ENCODE measurements around the genes SORT1 and STRIP1.

- PRO-cap, 2 experiments, result peak in 2 of 2 experiments; most common plus-strand start chr1:109393064 (in 2); most common minus-strand start chr1:109392882 (in 2)
Measured at GRCh38 chr1:109392625-109393676, 4.8 kb downstream of the SORT1 start.

DNA sequence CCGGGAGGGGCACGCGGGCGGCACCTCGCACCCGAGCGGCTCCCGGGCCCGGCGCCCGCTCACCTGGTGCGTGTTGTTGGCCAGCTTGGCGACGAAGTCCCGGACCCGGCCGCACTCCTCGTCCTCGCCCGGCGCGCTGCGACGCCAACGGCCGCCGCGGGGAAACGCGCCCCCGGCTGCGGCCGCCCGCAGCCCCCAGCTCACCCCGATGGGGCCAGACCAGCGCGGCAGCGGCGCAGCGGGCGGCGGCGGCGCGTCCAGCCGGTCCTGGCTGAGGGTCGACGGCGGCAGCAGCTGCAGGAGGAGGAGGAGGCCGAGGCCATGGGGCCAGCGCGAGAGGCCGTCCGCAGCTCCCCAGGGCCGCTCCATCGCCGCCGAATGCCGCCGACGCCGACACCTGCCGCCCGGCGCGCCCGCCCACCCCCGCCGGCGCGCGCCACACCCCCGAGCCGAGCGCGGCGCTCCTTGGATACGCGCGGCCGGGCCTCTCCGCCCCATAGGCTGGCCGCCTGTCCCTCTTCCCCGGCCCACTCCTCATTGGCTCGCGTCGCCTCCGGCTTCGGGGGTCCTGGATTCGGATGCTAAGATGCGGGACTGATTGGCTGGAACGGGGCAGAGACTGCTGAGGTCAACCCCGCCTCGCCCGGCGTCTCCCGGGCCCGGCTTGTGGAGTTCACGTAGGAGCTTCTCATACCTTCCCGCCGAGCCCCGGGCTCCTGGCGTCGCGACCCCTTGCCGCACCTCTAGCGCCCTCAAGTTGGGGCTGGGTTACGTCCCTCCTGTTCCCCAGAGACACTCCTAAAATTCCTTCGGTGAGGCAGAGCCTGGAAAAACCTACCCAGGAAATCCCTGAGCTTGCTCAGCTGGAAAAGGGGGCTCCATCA is at the start of gene SORT1:
TSS of gene SORT1 (minus strand) at position 395 of the 884 bp plus-strand sequence.
- PRO-cap, 2 experiments, result peak in 2 of 2 experiments; most common plus-strand start position 615 of the sequence (in 1); most common minus-strand start position 380 of the sequence (in 2)

DNA sequence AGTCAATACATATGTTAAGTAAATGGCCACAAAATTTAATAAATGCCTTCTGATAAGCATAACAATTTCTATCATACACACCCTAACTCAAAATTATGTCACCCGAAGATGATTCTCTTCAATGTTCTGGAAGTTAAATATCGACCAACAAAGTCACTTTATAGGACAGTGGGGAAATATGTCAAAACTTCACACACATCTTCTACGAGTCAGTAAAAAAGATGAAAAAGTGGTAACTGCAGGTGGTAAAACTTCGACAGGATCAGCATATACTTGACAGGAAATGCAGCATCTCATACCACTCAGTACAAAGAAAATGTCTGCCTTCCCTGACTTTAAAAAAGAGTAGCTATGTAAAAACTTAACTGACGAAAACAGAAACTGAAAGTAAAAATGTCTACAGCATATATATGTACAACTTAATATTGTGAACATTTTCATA is 982 bp downstream of the PSMA5 start:
- PRO-cap, 2 experiments, result no peak in any of the 2 experiments

DNA sequence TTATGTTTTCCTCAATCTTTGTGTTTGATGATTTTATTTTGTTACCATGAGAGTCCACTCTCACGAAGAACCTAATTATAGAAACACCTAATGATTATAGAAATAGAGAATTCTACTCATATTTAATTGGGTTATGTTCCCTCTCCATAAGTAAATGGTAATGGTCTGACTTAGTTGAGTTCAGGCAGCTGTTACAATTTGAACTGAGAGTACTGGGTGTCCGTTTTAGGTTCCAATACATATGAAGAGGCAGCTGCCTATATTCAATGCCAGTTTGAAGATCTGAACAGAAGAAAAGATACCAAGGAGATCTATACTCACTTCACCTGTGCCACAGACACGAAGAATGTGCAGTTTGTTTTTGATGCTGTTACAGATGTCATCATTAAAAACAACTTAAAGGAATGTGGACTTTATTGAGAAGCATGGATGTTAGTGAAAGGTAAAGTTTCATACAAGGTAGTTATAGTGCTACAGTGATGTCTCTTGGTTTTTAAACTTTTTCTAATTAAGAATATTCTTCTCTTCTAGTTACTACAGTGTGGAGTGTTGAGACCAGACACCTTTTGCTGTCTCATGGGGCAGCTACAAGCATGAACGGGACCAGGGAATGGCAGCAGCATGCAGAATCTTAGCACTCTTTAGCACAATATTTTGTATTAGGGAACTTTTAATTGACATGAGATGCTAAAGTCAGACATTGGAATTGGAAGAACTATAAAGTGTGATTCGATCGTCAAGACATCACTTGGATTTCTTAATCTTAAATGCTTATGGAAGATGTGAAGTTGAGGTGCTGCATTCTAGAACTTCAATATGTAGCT is 27.4 kb downstream of the GNAT2 start:
- PRO-cap, 2 experiments, result no peak in any of the 2 experiments

DNA sequence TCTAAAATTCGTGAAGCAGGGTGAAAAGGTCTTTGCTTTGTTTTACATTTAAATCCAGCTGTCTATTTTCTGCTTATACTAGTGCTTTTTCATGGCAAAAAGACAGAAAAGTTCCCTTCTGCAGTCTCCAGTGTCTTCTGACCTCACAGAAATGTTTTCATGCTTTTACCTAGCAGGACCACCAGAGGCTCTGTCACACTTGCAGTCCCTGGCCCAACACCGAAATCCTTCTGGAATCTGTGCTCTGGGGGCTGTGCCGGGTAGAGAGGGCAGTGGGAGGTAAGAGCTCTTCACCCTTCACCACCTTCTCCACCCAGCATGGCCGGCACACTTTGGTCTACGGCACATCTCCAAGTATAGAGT is 20.8 kb downstream of the GNAT2 start:
- PRO-cap, 2 experiments, result peak in 2 of 2 experiments; most common plus-strand start position 296 of the sequence (in 2)

- PRO-cap, 2 experiments, result peak in 1 of 2 experiments; most common plus-strand start chr1:109617581 (in 1); most common minus-strand start chr1:109617437 (in 1)
Measured at GRCh38 chr1:109617224-109617963, 2.0 kb downstream of the GNAT2 start.

DNA sequence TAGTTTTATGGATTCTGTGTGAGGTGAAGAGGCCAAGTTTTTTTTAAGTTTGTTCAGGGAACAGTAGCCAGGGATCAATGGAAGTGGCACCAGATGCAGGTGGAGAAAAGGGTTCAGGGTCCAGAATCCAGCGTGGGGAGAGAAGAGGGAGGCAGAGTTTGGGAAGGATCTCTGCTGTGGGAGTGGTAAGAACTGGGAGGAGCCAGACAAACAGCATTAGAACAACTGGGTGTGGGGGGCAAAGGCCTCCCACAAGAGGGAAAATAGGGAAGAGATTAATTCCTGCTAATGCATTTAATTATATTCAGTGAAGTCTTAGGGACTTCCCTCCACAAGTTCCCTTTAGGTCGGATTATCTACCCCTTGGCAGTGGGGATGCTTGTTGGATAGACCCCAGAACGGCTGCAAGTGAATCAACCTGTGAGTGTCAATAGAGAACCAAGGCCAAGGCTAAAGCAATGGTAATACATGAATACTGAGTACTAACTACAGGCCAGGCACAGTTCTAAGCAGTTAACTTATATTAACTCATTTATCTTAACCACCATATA is 602 bp downstream of the GNAT2 start:
- PRO-cap, 2 experiments, result no peak in any of the 2 experiments

GRCh38 chr1:109627038-109627690 is 7.5 kb downstream of the AMPD2 start:
- PRO-cap, 2 experiments, result no peak in any of the 2 experiments

GRCh38 chr1:109631369-109632176 is 11.9 kb downstream of the AMPD2 start:
- PRO-cap, 2 experiments, result no peak in any of the 2 experiments

GRCh38 chr1:109715622-109715931 is 3.5 kb downstream of the GSTM5 start:
- PRO-cap, 2 experiments, result no peak in any of the 2 experiments

- PRO-cap, 2 experiments, result peak in 1 of 2 experiments; most common plus-strand start chr1:109716969 (in 1)
Measured at GRCh38 chr1:109716549-109717188, 4.6 kb downstream of the GSTM5 start.

DNA sequence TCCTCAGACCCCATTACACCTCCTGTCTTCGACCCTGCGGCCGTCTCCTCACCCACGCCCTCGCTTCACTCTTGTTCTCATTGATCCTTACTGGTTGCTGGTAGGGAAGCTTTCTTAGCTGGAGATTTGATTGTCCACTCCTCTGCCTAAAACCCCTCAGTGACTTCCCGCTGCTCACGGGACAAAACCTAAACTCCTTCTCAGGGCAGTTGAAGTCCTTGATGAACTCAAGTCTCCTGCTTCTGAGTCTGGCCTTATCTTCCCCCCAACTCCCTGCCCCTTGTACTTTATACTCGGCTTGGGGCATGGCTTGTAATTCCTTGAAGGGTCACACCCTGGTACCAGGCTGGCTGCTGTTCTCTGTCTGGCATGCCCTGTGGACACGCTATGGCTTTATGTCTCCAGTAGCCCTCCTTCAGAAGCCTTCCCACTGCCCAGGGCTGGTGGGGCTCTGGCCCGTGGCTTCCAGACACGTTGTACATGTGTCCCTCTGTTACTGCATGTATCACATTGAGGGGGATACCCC is 2.4 kb upstream of the EPS8L3 start:
- PRO-cap, 2 experiments, result no peak in any of the 2 experiments

DNA sequence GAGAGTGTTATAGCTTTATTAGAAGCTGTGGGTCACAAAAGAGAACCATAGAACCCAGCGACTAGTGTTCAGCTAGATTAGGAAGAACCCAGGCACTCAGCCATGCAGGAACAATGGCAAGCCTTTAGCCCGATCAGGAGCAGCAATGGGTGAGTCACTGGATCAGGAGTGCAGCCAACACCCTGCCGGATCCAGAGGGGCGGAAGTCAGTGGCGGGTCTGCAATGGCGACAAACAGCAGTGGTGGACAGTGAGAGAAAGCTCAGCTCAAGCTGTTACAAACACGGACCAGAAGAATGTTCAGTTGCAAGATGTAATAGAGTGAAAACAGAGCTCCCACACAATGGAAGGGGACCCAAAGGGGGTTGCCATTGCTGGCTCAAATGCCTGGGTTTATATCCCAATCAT is 58.3 kb upstream of the CSF1 start:
- PRO-cap, 2 experiments, result peak in 2 of 2 experiments; most common plus-strand start position 194 of the sequence (in 1); most common minus-strand start position 98 of the sequence (in 1)

- PRO-cap, 2 experiments, result peak in 2 of 2 experiments; most common plus-strand start chr1:109896084 (in 1); most common minus-strand start chr1:109895910 (in 1)
Measured at GRCh38 chr1:109895831-109896409, 14.7 kb upstream of the CSF1 start.

GRCh38 chr1:109904475-109905024 is 6.1 kb upstream of the CSF1 start:
- PRO-cap, 2 experiments, result no peak in any of the 2 experiments

DNA sequence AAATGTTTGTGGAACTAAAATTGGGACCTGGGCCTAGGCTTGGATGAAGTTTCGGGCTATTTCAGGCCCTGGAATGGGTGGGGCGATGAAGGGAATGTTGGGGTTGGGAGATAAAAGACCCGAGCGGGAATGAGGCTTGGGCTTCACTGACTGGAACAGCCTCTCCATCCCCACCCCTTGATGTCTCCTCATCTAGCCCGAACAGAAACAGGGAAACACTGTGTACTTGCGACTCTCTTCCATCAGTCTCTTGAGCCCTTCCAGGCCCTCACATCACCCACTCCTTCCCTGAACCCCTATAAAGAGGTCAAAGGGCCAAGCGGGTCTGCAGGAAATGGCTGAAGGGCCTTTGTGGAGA is 7.2 kb upstream of the AHCYL1 start:
- PRO-cap, 2 experiments, result peak in 1 of 2 experiments; most common plus-strand start position 139 of the sequence (in 1)

DNA sequence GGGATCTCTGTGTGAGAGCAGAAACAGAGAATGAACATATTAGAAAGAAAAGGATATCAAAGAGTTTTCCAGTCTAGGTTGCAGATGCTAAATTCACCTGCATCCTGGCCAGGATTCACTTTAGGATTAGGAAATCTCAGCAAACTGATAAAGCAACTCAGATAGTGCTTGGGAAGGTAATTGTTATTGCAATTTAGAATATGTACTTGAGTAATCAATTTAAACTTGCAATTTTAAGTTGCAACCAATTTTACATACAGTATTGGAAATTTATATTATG is 6.6 kb upstream of the STRIP1 start:
- PRO-cap, 2 experiments, result no peak in any of the 2 experiments

DNA sequence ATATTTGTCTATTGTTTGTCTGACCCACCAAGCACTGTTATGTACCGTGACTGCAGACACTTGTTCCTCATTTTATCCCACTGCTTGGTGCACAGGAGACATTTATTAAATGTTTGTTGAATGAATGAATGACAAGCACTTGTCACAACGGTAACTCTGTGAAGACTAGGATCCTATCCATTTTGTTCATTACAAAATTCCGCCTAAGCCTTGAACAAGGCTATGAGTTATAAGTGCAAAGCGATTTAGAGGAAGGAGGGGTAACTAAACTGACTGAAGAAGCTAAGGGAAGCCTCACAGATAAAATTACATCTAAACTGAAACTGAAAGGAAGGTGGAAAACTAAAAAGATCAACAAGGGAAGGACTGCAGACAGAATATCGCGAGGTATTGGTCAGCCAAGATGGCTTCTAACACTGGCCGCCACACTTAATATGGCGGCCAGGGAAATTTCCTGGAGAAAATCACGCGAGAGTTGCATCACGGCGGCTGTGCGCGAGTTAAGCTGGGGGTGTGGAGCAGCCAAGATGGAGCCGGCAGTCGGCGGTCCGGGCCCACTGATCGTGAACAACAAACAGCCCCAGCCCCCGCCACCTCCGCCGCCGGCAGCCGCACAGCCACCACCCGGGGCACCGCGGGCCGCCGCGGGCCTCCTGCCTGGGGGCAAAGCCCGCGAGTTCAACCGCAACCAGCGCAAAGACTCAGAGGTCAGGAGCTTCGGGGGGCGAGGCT is at the start of gene STRIP1:
TSS of gene STRIP1 (plus strand) at position 514 of the 732 bp plus-strand sequence.
- PRO-cap, 2 experiments, result peak in 2 of 2 experiments; most common plus-strand start position 514 of the sequence (in 2); most common minus-strand start position 319 of the sequence (in 1)

- PRO-cap, 2 experiments, result peak in 2 of 2 experiments; most common minus-strand start chr1:110035297 (in 2)
Measured at GRCh38 chr1:110034843-110035447, 521 bp downstream of the STRIP1 start.

- PRO-cap, 2 experiments, result no peak in any of the 2 experiments
Measured at GRCh38 chr1:110042787-110043443, 8.5 kb downstream of the STRIP1 start.

Measured in heart right ventricle (tissue), 2 donors.